SJSA1 (cell line): ENCODE results near the gene ANGPTL3.

GRCh38 chr1:61093484-61094392 is 11.4 kb downstream of the NFIA start:
- RAMPAGE, long total RNA: no peak

- RAMPAGE, long total RNA: no peak
These were observed 321.1 kb downstream of the TM2D1 start for GRCh38 chr1:61403744-61404355.

GRCh38 chr1:61436560-61437104 is 288.3 kb downstream of the TM2D1 start:
- RAMPAGE, long total RNA: no peak

GRCh38 chr1:61461756-61462400 is 263.1 kb downstream of the TM2D1 start:
- RAMPAGE, long total RNA: no peak

GRCh38 chr1:61491422-61491612 is 233.6 kb downstream of the TM2D1 start:
- RAMPAGE, long total RNA: no peak

- RAMPAGE, long total RNA: no peak
These were observed 80.7 kb upstream of the L1TD1 start for GRCh38 chr1:62113860-62114459.

GRCh38 chr1:62286638-62287336 is 32.4 kb downstream of the KANK4 start:
- RAMPAGE, long total RNA: no peak

GRCh38 chr1:62299956-62300327 is 19.3 kb downstream of the KANK4 start:
- RAMPAGE, long total RNA: no peak

- RAMPAGE, long total RNA: no peak
These were observed 479 bp upstream of the ANGPTL3 start for GRCh38 chr1:62596773-62597309.

DNA sequence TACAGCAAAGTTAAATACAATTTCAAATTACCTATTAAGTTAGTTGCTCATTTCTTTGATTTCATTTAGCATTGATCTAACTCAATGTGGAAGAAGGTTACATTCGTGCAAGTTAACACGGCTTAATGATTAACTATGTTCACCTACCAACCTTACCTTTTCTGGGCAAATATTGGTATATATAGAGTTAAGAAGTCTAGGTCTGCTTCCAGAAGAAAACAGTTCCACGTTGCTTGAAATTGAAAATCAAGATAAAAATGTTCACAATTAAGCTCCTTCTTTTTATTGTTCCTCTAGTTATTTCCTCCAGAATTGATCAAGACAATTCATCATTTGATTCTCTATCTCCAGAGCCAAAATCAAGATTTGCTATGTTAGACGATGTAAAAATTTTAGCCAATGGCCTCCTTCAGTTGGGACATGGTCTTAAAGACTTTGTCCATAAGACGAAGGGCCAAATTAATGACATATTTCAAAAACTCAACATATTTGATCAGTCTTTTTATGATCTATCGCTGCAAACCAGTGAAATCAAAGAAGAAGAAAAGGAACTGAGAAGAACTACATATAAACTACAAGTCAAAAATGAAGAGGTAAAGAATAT is at the start of gene ANGPTL3:
Gene ANGPTL3, plus strand, starts transcription at position 211 of the 604 bp plus-strand sequence.
- RAMPAGE, long total RNA: no peak

GRCh38 chr1:63560232-63560662 is 33.0 kb upstream of the PGM1 start:
- RAMPAGE, long total RNA: no peak

- RAMPAGE, long total RNA: no peak
These were observed 25.8 kb downstream of the PGM1 start for GRCh38 chr1:63618867-63619491.

GRCh38 chr1:64070844-64071469 is 132.5 kb upstream of the UBE2U start:
- RAMPAGE, long total RNA: no peak

- RAMPAGE, long total RNA: no peak
These were observed 104.9 kb upstream of the UBE2U start for GRCh38 chr1:64098504-64098982.

GRCh38 chr1:64836447-64837375 is 91.8 kb downstream of the RAVER2 start:
- RAMPAGE, long total RNA: no peak

DNA sequence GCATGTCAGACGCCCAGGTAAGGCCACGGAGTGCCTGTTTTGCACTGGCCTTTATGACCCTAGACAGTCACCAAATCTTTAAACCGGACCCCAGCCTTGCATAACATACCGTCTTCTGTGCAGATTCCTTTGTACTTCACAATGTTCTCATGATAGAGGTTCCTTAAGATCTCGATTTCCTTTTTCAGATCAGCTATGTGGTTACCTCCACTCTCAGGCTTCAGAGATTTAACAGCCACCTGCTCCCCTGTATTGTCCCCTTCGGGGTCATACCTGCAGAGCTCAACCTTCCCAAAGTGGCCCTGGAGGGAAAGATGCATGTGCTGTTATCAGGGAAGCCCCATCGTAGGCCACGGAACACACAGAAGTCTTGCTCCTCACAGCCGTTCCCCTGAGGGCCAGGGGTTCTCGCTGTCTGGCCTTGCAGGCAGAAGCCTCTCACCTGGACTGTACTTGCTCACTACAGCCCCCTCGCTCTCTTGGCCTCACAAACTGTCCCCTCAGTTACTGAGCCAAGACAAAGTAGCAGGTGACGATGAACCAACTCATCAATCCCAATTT is 94.7 kb downstream of the RAVER2 start:
- RAMPAGE, long total RNA: no peak

- RAMPAGE, long total RNA: no peak
These were observed 83.2 kb downstream of the JAK1 start for GRCh38 chr1:64883255-64883527.

DNA sequence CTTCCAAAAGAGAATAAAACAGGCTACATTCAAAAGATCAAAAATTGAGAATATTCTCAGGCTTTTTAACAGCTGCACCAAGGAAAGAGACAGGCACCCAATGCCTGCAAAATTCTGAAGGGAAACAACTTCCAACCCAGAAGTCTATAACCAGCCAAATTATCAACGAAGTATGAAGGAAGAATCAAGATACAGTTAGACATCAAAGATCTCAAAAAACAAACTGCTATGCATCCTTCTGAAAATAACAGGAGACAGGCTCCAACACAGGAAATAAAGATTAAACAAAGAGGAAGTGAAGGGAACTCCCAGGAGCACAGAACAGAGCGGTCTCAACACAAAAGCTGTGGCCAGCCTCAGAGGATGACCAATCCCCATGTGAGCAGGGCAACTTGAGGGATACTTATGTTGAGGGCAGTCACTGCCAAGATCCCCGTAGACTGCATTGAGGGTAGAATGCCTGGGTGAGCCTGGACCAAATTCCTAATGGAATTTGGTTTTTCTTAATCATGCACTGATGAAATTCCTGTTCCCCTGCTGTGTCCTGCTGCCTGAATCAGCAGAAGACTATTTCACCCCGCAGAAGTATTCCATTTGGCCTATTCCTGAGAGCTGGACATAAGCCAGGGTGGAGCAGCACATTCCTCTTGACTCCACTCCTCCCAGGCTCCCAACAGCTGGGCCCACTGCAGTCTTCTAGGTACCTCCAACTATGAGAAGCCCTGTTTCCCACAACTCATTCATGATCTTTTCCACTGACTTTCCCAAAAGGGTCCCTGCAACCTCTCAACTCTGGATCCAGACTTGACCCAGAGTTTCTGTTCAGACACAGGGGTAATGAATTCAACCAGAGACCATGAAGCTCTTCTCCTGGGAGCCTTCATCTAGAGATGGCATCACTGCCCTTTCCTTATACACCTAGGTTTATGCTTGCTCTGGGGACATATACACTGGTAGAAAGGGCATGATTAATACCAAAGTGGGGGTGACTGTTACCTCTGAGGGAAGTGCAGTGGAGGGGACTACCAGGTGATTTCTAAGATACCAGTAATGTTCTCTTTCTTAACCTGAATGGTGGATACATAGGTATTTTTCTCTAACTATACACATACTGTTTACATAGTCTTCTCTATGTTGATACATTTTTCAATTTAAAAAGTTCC is 48.8 kb downstream of the JAK1 start:
- RAMPAGE, long total RNA: no peak

- RAMPAGE, long total RNA: no peak
These were observed 4.8 kb downstream of the JAK1 start for GRCh38 chr1:64961320-64962163.

GRCh38 chr1:64982188-64982556 is 15.8 kb upstream of the JAK1 start:
- RAMPAGE, long total RNA: no peak